Mucosa of descending colon (tissue), 1 donor: Measurements from ENCODE around the gene NUP160.

- PRO-cap, result no peak
Measured at GRCh38 chr11:47324114-47324621, 28.3 kb downstream of the MYBPC3 start.

DNA sequence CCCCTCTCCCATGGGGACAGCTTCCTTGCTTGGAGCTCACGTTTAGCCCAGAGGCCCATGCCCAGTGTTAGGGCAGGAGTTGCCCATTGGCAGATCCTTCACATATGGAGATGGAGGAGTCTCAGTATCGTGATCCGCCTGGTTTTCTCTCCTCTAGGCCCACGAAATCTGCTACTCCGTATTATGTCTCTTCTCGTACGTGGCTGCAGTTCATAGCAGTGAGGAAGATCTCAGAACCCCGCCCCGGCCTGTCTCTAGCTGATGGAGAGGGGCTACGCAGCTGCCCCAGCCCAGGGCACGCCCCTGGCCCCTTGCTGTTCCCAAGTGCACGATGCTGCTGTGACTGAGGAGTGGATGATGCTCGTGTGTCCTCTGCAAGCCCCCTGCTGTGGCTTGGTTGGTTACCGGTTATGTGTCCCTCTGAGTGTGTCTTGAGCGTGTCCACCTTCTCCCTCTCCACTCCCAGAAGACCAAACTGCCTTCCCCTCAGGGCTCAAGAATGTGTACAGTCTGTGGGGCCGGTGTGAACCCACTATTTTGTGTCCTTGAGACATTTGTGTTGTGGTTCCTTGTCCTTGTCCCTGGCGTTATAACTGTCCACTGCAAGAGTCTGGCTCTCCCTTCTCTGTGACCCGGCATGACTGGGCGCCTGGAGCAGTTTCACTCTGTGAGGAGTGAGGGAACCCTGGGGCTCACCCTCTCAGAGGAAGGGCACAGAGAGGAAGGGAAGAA, 23.4 kb downstream of the MYBPC3 start:
- PRO-cap, result no peak

DNA sequence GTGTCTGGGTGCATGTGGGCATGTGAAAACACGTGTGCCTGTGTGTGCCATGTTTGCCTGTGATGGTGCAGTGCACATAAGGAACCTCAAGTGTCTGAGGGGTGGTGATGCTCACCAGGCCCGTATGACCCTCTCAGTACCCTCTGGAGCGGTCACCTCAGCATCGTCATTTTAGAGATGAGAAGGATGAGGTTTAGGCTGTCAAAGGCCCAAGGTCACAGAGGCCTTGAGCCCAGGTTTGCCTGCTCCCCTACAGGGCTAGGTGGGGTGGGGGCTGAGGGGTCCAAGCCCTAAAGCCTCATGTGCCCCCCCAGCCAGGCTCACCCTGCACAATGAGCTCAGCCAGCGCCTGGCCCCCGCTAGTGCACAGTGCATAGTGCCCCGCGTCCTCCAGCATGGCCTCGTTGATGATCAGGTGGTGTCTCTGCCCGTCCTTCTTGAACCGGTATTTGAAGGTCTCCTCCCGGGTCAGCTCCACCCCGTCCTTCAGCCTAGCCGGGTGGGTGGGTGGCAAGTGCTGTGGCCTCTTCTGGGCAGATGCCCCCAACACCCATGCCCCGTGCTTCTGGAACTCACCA, 10.2 kb downstream of the MYBPC3 start:
- PRO-cap, result no peak

DNA sequence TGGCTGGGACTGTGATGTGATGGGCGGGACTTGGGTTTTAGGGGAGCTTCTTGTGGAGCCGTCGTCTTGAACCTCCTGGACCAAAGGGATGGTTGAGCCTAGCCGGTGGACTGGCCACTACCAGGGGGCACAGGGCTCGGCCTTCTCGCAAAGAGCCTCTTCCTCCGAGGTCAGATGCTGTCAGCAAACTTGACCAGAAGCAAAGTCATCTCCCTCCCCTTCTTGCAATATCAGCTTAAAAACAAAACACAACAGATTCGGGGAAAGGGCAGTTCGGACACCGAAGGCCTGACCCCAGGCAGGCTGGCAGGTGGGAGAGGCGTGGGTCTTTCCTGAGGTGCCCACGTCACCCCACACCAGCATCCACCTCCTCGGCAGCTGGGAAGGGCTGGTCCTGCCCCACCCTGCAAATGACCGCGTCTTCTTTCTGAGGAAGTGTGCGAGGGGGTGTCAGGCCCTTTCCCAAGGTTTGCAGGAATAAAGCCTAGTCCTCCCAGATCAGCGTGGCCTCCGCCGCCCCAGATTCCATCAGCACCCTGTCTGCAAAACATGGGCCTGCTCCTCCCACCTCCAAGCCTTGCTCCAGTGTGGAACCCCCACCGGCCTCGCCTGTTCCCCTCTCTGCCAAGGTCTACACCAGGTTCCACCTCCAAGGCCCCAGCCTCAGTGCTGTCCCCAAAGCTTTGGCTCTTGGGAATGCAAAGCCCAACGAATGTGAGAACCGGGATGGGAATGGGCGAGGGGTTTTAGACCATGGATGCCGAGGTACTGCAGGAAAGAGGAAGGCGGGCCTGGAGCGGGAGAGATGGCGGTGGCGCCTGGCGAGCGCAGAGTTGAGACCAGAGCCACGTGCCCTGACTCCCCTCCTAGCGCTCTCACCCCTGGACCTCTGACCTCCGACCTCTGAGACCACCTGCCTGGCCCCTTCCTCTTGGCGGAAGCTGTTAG, 14.4 kb upstream of the SLC39A13 start:
- PRO-cap, result no peak

DNA sequence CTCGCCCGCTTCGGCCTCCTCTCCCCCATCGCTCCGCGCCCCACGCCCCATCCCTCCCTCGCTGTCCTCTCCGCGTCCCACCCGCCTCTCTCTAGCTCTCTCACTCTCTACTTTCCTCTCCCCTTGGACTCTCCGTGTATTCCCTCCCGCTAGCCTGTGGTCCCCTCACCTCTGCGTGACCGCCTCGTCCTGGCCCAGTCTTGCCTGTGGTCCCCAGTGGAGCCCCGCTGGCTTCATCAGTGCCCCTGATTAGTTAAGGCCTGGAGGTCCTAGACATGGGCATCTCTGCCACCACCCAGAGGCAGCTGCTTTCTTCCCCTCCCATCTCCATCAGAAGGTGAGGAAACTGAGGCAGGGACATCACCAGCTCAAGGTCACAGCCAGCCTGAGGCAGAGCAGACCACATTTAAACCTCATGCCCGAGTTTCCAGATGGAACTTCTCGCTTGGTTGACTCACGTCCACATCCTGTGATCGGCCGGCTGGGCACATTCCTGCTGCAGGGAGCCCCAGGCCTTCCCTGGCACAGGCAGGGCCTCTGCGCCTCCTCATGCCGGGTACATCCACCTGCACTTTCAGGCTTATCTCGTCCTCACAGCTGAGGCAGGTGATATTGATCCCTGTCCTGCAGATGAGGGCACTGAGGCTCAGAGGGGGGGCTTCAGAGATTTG, 528 bp downstream of the SLC39A13 start:
- PRO-cap, result unidirectional peak, minus-strand start at position 408 of the sequence; unidirectional peak, minus-strand start at position 439 of the sequence

GRCh38 chr11:47471473-47472450, 22.8 kb upstream of the RAPSN start:
- PRO-cap, result no peak

DNA sequence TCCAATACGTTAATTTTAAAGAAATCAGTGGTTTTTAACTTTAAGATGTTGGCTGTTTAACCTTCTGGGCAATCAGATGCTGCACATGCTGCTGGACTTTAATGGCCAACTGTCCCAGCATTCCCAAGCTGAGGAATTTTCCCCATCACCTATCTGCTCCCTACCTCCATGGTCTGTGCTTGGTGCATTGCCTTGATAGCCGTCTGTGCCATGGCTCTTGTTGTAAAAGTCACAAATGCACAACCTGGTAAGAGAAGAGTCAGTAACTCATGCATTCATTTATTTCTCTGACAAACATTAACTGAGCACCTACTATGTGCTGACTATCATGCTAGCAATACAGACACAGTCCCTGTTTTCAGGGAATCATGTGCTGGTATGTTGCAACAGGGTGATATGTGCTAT, 34.4 kb upstream of the RAPSN start:
- PRO-cap, result no peak

GRCh38 chr11:47551986-47552607, 835 bp downstream of the CELF1 start:
- PRO-cap, result no peak

DNA sequence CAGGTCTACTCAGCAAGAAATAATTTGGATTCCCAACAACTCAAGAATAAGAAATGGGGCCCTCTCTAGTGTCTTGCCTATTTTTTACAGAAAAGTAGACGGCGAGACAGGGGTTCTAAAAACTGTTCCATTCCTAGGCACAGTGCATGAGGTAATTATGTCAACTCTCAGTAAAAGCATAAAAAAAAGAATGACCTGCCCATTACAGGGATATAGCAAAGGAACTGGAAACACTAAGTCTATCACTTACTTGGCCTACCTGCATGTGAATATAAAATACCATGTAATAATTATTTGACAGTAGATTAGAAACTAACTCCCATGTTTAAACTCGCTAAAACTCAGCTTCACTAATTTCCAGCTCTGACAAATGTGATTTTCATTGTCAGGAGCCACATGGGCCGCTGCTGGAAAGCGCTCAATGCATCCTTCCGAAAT, 984 bp downstream of the MTCH2 start:
- PRO-cap, result no peak

DNA sequence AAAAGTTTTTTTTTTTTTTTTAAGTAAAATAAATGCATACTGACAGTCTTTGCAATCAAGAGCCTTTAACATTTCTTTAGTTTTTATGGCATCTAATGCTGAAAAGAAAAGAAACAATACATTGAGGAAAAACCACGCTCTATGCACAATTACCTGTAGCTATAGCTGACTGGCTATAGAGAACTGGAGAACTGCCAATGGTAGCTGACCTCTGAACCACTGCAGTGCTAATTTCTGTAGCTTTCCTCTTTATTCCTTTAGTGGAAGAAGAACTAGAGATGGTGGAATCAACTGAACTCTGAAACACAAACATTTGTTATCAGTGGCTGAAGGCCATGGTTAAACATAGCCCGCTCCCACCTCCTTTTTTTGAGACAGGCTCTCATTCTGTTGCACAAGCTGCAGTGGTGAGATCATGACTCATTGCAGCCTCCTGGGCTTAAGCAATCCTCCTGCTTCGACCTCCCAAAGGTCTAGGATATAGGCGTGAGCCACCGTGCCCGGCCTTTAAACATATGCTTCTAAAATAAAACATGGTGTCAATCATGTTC, 8.8 kb upstream of the AGBL2 start:
- PRO-cap, result no peak

DNA sequence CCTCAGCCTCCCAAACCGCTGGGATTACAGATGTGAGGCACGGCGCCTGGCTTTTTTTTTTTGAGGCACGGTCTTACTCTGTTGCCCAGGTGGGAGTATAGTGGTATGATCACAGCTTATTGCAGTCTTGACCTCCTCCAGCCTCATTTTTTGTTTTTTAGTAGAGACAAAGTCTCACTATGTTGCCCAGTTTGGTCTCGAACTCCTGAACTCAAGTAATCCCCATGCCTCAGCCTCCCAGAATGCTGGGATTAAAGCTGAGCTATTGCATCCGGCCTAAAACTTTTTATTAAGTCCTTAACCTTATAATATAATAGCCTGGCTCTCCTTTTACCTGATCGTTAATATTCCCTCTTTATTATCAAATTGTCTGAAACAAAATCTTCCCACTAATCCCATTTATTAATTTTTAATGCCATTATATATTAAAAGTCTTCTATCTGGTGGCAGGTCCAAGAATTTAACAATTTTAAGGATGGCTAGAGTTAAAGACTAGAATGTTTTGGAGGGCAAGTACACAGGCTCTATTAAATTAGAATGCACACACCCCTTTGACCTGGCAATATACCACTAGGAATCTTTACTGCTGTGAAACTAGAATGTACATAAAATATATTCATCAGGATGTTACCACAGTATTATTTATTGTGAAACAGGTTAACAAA, 23.9 kb upstream of the AGBL2 start:
- PRO-cap, result no peak

DNA sequence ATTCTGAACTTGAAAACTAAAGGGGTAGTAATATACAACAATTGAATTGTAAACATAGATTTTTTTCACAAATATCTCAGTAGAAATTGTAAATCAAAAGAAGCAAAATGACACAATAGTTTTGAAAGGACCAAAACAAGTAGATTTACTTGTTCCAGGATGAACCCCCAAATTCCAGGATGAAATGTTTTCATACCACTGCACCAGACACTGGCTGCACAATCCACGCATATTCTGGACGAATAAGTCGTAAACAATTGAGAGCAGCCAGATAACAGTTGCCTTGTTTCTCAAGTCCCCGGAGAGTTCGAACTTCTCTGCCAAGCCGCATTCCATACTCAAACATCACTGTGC, 25.4 kb upstream of the FNBP4 start:
- PRO-cap, result no peak

- PRO-cap, result bidirectional peak, plus-strand start at chr11:47848377, minus-strand start at chr11:47848330; bidirectional peak, plus-strand start at chr11:47848635, minus-strand start at chr11:47848533
Measured at GRCh38 chr11:47848195-47849040, at the start of gene NUP160. NUP160 (minus strand) TSS chr11:47848350.

DNA sequence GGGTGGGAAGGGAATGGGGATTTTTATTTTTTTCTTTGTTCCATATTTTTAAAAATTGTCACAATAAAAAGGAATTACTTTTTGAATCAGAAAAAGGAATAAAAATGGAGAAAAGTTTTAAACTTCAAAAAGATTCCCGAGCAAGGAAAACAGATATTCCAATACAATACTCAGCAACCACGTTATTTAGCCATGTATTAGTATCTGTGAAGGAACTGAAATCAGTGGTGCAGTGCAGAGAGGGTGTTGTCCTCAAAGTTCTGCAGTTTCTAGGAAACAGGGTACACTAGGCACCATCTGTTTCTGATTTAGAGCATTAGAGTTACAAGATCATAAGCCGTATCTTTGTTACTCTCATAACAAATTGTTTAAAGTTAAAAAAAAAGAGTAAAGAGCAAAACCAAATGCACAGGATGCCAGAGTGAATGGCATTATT, 14.9 kb upstream of the NUP160 start:
- PRO-cap, result no peak

DNA sequence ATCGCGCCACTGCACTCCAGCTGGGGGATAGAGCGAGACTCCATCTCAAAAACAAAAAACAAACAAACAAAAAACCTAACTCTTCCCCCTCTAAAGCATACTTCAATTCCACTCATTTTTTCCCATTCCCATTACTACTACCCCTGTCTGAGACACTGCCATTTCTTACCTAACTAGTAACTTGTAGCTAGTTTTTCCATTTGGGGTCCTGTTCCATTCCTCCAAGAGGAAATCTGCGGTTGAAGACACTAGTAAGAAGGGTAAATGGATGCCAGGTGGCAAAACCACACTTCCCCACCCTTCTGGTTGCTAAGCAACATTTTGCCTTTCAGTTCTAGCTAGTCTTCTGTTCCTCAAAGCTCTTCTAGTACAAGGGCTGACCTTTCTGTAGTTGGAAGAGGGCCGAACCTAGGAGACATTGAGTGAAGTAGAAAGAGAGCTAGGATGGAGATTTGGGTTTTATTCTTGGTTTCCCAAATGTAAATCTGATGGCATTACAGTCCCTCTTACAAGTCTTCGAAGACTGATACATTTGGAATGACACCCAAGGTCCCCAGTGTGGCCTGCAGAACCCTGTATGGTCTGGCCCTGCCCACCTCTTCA, 60.0 kb upstream of the PTPRJ start:
- PRO-cap, result no peak

DNA sequence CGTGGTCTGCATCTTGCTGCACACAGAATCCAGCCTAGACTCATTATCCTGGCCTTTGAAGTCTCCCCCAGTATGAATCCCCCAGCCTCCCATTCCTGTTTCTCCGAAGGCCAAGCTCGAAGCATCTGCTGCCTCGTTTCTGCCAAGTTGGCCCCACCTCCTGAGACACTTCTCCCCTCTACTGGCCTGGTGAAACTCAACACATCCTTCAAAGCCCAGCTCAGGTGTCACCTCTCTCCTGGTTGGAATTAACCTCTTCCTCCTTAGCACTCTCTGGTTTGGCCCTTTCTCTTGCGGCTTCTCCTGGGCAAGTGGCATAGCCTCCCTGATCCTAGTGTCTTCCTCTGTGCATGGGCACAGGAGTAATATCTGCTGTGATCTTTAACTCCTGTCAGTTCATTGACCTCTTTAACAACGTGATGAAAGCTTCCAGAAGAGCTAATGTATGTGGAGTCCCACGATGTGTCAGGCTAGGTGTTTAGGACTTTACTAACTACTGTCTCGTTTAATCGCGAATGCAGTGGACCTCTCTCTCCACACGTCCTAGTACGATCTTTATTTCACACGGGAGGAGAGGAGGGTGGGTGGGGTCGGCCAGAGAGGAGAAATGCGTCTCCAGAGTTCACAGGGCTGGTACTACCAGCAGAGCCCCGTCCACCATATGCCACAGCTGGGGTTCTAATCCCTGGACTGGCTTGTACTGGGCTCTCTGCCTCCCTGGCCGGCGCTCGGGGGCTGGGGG, 857 bp upstream of the PTPRJ start:
- PRO-cap, result no peak

- PRO-cap, result bidirectional peak, plus-strand start at chr11:47987540, minus-strand start at chr11:47987567; unidirectional peak, plus-strand start at chr11:47988160
Measured at GRCh38 chr11:47987343-47988396, 7.3 kb downstream of the PTPRJ start.

GRCh38 chr11:48018499-48019609, 38.5 kb downstream of the PTPRJ start:
- PRO-cap, result no peak

- PRO-cap, result no peak
Measured at GRCh38 chr11:48031807-48032480, 51.6 kb downstream of the PTPRJ start.

DNA sequence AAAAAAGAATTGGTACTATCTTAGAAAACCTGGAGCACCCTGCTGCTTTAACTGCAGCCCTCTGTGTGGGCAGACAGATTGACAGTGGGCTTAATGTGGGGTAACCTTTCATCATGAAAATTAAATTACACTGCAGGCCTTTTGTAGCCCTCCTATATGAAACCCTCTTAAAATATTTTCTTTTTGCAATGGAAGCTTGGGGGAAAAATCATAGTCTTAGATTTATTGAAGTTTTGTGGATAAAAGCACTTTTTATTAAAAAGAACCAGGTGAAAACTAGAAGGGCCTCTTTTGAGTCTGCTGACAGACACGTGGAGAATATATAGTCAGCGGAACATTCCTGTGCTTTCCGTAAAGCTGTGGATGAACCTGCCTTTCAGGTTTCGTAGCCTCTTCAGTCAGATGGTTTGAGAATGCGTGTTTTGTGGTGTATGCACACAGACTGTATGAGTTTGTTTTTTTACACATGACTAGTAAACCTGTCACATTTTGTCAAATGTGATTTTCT, 69.4 kb downstream of the PTPRJ start:
- PRO-cap, result no peak